ENCODE measurements around a stretch of chr9.

- PRO-cap, 2 experiments = no peak in any of the 2 experiments
Measured at GRCh38 chr9:133892449-133892881, 99.7 kb downstream of the VAV2 start.

GRCh38 chr9:133974403-133975270 is 17.5 kb downstream of the VAV2 start:
- PRO-cap, 2 experiments = no peak in any of the 2 experiments

- PRO-cap, 2 experiments = no peak in any of the 2 experiments
Measured at GRCh38 chr9:134130922-134131610, 4.8 kb upstream of the WDR5 start.

DNA sequence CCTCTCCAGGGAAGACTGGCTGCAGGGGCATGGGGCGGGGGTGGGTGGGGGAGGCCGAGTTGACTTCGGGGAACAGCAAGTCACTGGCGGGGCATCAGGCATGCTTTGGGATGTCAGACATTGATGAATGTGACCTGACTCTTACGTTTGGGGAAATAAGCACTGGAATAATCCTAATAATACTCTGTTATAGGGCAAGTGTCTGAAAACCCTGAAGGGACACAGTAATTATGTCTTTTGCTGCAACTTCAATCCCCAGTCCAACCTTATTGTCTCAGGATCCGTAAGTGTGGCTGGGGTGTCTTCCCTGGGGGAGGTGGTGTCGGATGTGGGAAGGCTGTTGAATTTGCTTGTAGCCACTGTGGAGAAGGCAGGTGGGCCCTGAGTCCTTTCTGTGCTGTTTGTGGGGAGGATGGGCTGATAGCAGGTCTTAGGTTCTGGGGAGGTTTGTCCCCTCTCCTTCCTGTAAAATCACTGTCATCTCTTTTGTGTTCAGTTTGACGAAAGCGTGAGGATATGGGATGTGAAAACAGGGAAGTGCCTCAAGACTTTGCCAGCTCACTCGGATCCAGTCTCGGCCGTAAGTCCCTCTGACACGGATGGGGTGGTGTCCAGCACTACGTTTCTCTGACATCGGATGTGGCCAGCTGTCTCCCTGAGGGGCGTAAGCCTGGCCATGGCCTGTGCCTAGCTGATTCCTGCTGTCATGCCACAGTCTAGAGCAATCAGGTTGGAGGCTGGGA is 6.4 kb downstream of the WDR5 start:
- PRO-cap, 2 experiments = no peak in any of the 2 experiments

- PRO-cap, 2 experiments = no peak in any of the 2 experiments
Measured at GRCh38 chr9:134149195-134149753, 13.4 kb downstream of the WDR5 start.

DNA sequence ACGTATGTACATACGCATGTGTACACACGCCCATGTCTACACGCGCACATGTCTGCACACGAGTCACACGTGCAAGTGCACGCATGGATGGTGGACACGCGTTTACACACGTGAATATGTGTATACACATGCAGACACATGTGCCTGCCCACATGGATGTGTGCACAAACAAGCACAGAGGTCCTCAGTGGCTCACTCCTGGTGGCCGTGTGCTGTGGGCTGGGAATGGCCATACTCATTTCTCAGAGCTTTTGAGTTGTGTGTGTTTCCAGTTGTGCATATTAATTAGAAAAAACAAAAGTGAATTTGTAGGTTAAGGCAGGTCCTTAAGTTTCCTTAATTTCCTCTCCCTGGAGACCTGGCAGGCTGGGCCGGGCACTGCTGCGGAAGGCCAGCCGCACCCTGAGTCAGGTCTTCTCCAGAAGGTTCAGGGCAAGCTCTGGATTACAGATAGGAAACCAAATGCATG is 29.6 kb downstream of the WDR5 start:
- PRO-cap, 2 experiments = no peak in any of the 2 experiments

DNA sequence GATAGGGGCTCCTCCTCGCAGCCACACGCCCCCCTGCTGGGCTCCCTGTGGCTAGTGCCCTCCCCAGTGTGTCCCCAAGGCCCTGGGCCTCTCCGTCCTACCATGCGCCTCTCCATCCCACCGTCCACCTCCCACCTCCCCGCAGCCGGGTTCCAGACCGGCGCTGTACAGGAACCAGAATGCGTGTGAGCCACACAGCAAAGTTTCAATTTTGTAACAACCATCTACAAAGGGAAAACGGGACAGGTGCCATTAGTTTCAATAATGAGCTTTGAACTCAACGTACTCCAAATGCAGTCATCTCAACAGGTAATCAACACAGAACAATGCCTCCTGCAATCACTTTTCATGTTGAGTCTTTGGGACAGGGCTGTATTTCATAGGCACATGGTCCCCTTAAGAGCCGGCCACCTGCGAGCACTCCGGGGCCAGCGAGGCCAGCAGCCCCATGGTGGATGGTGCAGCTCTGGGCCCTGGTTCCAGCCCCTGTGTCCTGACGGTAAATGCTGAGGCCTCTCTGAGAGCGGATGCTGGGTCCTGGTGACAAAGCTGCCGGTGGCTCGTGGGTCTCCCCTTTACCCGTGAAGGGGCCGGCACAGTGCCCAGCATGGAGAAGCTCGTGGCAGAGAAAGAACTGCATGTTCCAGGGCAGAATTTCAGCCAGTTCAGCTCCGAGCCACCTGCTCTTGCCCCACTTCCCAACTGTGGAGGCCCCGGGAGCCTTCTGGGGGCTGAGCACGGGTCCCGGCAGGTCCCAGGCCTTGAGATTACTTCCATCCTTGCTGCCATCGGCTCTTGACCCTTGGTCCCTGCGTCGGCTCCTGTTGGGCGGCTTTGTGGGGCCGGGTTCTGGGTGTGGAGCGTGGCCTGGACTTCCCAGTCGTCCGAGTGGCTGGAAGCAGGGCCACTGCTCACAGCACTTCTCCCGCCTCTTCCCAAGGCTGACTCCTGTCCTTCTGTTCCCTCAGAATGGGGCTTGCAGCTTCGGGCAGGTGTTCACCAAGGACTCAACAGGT is 54.5 kb downstream of the WDR5 start:
- PRO-cap, 2 experiments = no peak in any of the 2 experiments

DNA sequence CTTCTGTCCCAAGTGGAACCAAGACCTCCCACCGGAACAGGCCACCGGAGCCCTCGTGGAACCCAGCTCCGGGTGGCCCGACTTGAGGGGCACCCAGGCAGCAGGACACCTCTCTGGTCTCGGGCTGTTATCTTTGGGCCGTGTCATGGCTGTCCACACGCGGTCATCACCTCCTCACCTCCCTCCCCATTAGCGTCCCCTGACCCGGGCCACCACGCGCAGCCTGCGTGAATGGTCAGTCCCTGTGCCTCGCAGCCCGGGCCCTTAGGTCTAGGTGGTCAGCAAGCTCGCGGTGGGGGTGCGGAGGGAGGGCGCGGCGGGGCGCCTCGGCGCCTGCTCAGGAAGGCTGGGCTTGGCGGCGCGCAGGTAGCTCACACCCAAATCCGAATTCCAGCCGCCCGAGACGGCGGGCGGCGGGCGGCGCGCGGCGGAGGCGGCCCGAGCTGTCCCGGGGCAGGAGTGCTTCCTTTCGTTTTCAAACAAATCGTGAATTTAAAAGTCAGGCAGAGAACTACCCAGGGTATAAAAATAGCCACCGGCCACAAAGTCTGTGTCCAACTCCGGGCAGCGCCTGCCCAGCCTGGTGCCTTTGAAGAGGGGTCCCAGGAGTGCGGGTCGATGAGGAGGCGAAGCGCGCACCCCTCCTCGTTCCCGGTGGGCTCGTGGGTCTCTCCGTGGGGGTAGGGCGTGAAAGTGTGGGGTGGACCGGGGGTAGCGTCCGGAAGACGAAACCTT is 1.0 kb upstream of the RXRA start:
- PRO-cap, 2 experiments = peak in 2 of 2 experiments; most common plus-strand start position 401 of the sequence (in 2)

DNA sequence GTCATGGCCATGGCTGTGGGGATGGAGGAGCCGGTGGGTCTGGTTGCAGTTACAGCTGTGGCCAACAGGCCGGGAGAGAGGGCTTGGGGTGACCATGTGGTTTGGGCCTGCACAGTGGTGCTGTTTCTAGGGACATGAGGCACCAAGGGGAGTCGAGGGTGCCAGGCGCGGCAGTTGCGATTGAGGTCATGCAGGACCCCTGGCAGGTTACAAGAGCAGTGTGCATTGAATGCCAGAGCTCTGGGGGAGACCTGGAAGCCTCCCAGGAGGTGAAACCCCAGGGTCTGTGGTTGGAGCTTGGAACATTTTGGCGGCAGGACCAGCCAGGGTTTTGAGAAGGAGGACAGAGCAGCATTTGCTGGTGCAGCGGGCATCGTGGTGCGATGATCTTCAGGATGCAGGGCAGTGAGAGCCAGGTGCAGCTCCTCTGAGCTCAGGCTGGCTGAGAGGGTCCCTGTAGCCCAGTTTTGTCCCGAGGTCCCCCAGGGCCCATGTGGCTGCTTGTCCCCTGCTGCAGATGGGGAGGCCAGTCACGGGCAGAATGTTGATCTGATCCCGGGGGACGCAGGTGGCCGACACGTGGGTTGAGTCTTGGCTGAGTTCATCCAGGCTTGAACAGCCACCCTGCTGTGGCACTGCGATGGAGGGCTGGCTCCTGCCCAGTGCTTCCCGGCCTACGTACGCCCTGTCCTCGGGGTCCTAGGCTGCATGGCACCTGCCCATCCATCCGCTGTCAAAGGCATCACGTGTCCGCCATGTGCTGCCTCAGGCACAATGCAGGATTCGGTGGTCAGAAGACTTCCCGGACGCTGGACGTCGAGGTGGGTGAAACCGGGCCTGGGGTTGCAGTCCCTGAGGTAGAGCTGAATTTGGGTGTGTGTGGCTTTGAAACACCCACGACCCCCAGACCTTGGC is 22.0 kb downstream of the RXRA start:
- PRO-cap, 2 experiments = no peak in any of the 2 experiments

DNA sequence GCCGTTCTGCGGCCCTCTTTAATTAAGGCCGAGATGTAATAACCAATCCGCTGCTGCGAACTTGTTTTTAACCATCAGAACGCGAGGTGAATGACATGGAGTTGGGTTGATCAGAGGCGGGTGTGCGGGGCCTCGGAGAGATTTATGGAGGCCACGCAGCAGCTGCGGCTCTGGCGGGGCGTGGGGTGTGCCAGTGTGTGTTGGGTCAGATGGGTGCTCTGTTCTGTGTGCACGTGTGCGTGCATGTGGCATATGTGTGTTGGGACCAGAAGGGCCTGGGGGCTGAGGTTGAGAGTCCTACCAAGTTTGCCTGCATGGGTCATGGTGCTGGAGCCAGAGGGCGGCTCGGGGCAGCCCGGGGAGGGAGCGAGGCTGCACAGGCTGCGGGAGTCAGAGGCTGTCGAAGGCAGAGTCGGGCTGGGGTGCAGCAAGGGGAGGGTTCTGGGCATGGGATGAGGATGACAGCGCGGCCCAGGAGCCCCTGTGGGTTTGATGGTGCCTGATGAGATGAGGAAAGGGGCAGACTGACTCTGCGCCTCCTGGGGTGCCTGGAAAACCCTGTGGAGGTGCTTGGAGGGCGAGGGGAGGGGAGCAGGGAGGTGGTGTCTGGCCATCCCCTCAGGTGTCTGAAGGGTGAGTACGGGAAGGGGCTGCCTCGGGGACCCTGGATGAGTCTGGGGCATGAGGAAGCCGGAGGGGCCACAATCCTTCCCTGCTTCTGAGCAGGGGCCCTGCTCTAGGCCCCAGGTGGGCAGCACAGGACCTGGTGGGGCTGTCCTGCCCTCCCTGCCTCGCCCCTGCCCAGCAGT is 25.6 kb downstream of the RXRA start:
- PRO-cap, 2 experiments = no peak in any of the 2 experiments

DNA sequence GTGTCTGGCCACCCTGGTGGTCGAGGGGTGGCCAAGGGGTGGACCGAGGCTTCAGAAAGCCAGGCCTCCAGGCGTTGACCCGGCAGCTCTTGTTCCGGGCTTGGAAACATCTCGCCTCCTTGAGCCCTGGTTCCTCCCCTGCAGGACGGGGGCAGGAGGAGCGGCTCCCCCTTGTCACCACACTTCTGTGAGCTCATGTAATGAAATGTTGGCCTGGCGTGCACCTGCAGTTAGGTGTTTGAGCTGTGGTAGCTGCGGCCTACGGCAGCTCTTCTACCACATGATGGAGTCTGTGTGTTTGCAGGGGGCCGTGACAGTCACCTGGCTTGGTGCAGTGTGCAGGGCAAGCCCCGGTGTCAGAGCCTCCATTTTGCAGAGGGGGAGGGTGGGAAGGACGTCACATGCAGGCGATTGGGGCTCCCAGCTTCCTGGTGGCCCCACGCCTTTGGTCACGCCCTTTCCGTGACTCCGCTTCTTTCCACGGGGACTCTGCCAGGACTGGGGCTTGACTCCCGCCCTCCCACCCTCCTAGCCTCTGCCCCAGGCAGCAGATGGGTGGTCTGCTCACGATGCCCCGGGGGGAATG is 65.6 kb downstream of the RXRA start:
- PRO-cap, 2 experiments = no peak in any of the 2 experiments

- PRO-cap, 2 experiments = no peak in any of the 2 experiments
Measured at GRCh38 chr9:134405403-134405888, 79.2 kb downstream of the RXRA start.

DNA sequence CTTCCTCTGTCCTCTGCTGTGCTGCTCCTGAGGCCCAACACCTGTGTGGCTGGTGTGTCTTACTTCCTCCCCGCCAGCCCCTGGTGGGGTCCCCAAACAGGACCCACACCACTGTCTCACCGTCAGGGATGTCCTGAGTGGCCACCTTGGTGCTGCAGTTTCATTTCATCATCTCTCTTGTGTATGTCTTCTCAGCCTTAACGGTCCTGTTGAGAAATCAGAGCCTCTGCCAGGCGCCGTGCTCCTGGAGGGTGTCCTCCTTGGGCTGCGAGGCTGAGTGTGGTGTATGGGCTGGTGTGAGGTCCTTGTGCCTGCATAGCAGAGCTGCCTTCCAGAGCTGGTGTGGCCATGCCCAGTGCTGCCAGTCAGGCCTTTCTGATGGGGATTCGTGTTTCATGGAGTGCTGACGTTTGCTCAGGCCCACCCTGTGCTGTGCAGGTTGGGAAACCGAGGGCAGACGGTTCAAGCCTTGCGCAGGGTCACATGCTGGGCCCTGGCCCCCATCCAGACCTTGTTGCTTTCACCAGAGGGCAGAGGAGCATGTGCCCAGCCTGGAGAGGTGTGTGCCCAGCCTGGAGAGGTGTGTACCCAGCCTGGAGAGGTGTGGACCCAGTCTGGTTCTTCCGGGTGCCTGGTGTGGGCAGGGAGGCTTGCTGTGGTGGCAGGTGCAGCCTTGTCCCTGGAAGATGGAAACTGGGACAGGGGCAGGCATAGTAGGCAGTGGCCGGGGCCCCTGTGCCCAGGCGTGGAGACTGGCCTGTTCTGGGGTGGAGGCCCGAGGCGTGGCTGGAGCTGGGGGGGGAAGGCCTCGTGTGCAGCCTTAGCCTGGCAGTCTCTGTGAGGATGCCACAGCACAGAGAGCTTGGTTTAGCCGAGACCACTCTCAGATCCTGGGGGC is 83.9 kb downstream of the RXRA start:
- PRO-cap, 2 experiments = no peak in any of the 2 experiments

DNA sequence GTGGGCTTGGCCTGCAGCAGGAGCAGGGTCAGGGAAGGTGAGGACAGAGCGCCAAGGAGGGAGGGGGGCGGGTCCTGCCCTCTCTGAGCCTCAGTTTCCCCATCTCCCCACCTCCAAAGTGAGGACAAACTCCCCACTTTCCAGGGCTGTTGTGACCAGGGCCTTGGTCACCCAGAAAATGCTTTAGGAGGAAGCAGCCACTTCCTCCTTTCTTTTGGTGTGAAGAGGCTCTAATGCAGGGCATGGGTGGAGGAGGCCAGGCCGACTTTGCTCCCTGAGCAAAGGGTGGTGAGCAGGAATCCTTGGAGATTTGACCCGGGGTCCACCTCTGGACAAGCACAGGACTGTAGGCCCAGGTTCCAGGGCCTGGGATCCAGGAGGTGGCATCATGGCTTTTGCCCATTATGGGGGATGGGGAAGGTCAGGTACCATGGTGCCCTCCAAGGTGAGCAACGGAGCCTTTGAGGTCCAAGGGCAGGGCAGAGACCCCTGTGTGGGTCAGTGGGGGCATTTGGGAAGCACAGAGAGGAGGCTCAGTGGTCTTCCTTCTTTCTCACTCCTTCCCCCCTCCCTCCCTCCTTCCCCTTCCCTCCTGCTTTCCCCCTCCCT is 117.6 kb downstream of the RXRA start:
- PRO-cap, 2 experiments = no peak in any of the 2 experiments

GRCh38 chr9:134544352-134545048 is 97.1 kb upstream of the COL5A1 start:
- PRO-cap, 2 experiments = no peak in any of the 2 experiments

DNA sequence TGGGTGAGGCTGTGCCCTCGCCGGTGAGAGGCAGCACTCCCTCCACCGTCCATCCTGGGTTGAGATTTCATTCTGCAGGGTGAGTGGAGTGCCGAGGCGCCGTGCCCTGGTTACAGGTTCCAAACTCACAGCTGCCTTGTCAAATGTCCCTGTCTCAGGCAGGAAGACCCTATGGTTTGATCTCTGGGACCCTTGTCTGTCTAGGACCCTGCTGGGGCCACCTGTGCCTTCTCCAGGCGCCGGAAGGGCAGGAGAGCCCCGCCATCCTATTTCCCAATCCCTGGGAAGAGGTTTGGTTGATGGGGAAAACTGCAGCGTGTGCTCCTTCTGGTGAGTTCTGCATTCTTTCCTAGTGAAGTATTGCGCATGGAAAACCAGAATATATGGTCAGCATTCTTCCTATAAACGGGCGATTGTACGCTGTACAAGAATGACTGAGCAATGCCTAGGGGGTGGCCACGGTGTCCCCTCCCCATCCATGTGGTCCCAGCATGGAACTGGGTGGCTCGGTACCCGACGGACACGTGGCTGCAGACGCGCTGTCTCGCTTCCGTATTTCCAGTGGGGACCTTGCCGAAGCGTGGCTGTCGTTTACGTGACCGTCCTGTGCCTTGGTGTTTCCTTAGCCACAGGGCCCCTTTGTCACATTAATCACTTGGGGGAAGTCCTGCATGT is 95.9 kb upstream of the COL5A1 start:
- PRO-cap, 2 experiments = no peak in any of the 2 experiments

DNA sequence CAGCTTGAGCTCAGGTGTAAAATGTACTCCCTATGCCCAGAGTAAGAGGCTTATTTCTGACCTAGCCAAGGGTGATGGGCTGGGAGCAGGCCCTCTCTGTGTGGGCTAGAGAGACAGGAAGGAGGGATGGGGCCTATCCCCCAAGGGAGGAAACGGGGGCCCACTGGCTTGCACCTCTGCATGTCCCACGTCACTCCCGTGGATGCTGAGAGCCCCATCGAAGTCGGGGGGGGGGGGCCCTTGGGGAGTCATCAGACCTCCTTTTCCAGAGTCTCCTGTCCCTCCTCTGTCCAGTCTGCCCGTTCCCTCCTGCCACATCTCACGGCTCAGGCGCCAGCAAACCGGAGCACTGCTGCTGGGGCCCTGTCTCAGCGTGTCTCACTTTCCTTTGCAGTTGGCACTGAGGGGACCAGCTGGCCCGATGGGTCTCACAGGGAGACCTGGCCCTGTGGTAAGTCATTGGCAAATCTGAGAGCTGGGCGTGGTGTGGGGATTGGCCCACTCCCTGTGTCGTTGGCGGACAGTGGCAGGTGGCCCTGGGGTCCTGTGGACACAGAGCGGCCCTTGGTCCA is 110.7 kb downstream of the COL5A1 start:
- PRO-cap, 2 experiments = no peak in any of the 2 experiments

DNA sequence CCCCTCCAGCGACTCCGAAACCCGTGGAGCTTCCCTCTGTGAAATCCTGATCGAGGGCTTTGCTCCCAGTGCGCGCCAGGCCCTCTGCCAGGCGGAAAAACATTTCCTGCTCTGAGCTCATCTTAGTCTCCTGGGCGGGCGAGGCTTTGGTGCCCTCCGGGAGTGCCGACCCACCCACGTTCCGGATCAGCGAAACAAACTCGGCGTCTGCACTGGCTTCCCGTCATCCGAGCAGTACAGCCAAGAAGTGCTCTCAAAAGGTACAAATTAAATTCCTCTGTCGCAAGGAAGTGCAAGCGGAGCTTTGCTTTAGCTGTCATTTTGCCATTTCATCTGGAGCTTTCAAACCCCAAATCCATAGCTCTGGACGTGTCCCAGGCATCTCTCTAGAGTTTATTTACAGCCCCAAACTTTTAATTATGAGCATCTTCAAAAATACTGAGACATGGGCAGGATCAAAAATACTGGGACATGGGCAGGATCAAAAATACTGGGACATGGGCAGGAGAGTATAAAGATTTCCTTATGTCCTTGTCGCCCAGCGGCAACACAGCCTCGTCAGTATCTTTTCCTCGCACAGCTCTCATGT is 75.3 kb upstream of the FCN1 start:
- PRO-cap, 2 experiments = no peak in any of the 2 experiments

DNA sequence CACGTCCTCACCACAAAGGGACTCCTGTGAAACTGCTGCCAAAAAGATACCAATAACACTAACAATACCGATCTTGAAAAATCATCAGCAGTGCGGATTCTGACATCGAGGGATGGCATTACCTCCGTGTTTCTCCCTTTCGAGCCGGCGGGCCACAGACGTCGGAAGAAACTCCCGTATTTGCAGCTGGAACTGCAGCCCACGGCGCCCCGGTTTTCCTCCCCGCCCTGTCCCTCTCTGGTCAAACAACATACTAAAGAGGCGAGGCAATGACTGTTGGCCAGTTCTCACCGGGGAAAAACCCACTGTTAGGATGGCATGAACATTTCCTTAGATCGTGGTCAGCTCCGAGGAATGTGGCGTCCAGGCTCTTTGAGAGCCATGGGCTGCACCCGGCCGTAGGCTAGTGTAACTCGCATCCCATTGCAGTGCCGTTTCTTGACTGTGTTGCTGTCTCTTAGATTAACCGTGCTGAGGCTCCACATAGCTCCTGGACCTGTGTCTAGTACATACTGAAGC is 32.8 kb downstream of the OLFM1 start:
- PRO-cap, 2 experiments = no peak in any of the 2 experiments

DNA sequence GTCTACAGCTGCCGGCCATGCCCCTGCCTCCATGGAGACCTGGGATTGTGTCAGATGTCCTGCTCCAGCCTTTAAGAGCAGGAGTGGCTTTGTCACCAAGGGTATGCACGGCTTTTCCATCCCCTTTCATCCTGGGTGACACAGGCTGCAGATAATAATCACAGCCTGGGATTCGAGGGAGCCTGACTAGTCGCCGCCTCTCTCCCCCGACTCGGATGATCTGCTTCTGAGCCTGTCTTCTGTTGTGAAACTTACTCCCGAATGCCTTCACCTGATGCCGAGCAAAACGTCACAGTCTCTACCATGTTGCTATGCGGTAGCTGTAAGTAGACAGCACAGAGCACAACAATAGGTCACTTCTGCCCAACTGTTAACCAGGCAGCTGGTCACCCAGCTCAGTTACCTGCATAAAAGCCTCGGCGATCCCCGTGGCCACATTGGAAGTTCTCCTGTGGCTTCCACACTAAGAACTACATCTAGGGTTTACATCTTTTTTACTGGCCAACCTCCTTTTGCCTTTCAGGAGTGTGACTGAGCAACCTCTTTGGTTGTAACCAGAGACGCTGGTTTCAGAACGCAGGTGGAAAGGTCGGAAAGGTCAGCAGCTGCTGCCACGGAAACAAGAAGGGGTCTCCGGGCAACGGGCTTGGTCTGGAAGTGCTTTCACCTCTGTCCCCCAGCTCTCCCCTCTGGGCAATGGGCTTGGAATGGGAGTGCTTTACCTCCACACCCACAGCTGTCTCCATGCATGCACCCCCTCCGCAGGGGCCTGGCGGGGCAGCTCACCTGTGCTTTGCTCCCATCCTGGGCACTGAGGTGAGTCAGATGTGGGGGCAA is 7.7 kb upstream of the PPP1R26 start:
- PRO-cap, 2 experiments = no peak in any of the 2 experiments

Data from psoas muscle (tissue), 2 donors.